Ovary (tissue), 7 donors: ENCODE measurements around a stretch of chr19.

- PRO-cap, 7 experiments: peak in 1 of 7 experiments; most common minus-strand start chr19:31835311 (in 1)
- RAMPAGE, long total RNA, 2 experiments: no peak in any of the 2 experiments
Measured at GRCh38 chr19:31835158-31835511, 485.9 kb upstream of the TSHZ3 start.

DNA sequence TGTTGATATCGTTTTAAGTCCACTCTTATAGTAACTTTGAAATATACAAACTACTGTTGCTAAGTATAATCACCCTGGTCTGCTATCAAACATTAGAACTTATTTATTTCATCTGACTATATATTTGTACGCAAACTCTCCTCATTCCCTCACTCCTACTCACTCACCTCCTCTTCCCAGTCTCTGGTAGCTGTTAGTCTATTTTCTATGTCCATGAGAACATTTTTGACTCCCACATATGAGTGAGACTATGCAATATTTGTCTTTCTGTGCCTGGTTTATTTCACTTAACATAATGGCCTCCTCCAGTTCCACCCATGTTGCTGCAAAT, 486.0 kb upstream of the ZNF507 start:
- PRO-cap, 7 experiments: no peak in any of the 7 experiments
- RAMPAGE, long total RNA, 2 experiments: no peak in any of the 2 experiments

DNA sequence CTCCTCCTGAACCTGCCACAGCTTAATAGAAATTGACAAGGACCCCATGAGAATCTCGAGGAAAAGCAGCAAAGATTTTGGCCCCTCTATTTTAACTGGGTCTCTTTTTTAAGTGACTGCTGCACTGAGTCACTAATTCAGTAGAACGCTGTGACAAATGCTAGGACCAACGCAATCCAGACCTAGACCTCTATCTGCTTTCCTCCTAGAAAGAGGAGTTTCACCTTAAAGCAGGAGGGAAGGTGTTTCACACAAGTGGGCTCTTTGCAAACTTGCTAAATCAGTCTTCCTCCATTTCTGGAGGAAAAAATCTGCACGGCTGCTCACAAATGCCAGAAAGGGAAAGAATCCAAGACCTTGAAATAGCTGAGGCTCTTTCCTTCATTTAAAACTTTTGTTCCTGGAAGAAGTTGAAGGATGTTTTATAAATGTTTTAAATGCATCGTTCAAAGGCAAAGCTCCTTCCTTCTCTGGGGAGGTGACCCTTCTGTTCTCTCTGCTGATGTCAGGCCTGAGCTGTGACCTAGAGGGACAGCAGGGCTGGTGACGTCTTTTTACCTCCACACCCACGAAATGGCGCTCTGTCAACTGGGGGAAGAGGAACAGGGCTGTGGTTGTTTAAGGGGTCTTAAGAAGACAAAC, 376.5 kb upstream of the ZNF507 start:
- PRO-cap, 7 experiments: peak in 5 of 7 experiments; most common plus-strand start position 584 of the sequence (in 3); most common minus-strand start position 299 of the sequence (in 2)
- RAMPAGE, long total RNA, 2 experiments: no peak in any of the 2 experiments

DNA sequence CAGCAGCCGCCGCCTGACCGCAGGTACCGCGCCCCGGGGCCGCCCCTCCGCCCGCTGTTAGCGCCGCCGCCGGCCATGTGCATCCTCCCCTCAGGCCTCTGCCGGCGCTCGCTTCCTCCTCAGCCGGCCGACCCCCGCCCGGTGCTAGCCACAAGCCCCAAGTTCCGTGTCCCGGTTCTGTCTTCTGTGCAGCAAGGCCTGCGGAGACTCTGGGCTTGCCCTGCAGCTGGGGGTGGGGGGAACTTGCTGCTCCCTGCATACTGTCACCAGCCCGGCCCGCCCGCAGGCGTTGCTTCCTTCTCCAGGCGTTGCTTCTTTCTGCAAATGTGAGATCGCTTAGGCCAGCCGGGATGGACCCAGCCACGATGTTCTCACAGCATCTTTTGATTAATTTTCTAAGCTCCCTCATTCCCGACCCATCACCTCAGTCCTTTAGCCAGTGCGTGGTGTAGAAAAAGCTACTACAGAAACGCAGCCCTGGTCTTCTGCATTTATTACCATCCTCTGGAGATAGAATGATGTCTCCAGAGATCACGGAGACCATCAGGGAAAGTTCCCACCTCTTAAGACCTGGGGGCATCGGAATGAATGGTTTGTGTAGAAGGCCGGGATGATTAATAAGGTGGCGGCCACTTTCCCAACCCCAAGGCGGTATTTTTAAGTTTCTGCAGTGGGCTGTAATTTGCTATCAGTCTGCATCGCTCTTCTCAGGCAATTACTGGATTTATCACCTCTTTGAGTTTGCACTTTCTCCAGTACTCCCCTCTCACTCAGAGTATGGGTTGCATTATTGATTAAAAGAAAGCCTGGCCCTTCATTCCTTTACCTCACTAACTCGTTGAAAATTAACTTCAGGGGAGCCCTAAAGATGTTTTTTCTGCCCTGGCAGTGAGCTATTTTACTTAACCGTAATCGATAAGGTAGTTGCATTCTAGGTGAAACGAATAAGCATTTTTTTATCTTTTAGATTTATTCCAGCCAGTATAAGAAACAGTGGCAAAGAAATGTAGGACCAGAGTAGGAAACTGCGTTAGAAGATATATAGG, 674 bp downstream of the ZNF507 start:
- PRO-cap, 7 experiments: peak in 1 of 7 experiments; most common plus-strand start position 119 of the sequence (in 1); most common minus-strand start position 114 of the sequence (in 1)
- RAMPAGE, long total RNA, 2 experiments: no peak in any of the 2 experiments

DNA sequence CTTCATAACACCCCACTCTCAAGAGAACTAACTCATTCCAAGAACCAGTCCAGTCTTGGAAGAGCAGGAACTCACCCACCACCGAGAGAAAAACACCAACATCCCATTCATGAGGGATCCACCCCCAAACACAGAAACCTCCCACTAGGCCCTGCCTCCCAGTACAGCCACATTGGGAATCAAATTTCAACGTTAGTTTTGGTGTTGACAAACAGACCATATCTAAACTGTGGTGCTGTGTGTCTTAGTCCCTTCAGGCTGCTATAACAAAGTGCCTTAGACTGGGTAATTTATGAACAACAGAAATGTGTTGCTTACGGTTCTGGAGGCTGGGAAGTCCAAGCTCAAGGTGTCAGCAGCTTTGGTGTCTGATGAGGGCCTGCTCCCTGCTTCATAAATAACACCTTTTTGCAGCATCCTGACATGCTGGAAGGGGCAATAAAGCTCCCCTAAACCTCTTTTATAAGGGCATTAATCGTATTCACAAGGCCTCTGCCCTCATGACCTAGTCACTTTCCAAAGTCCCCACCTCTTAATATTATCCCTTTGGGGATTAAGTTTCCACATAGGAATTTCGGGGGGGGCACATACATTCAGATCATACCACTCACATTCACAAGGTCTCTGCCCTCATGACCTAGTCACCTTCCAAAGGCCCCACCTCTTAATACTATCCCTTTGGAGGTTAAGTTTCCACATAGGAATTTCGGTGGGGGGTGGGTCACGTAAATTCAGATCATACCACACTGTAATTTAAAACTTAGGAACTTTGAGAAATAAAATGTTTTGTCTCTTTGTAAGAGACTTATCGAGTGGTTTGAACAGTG, 27.4 kb downstream of the ZNF507 start:
- PRO-cap, 7 experiments: no peak in any of the 7 experiments
- RAMPAGE, long total RNA, 2 experiments: no peak in any of the 2 experiments

DNA sequence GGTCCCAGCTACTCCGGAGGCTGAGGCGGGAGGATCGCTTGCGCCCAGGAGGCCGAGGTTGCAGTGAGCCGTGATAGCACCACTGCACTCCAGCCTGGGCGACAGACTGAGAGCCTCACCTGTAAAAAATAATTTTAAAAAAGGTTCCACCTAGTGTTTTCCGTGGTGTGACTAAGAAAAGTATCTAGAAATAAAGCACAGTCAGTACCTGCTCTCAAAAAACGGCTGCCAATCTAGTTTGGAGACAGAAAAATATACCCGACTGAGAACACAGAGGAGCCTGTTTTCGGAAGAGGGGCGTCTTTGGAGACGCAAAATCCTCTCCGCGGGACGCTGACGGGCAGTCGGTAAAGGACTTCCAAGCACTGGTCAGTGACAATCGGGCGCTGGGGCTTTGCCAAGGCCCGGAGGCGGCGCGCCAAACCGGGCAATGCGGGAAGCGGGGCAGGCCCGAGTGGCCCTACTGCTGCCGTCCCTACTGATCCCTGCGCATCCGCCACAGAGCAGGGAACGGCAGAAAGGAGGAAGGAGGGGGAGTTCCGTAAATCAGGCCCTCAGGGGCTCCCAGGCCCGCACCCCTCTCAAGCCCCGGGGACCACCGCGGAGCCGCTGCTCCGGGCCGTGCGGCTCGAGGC, 670 bp upstream of the DPY19L3 start:
- PRO-cap, 7 experiments: peak in 6 of 7 experiments; most common plus-strand start position 400 of the sequence (in 3); most common minus-strand start position 477 of the sequence (in 6)
- RAMPAGE, long total RNA, 2 experiments: no peak in any of the 2 experiments

DNA sequence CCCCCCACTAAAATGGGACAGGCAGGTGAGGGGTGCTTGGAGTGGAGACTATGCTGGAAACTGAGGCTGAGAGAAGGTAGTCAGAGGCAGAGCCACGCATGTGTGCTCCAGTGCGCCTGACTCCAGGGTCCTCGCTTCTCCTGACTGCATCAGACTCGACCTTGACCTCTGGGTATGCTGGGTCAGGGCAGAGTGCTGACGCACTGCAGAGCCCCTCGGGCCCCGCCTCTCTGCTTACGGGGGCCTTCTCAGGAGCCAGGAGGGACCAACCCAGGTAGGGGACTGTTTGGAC, 22.8 kb upstream of the SLC7A10 start:
- PRO-cap, 7 experiments: no peak in any of the 7 experiments
- RAMPAGE, long total RNA, 2 experiments: no peak in any of the 2 experiments

DNA sequence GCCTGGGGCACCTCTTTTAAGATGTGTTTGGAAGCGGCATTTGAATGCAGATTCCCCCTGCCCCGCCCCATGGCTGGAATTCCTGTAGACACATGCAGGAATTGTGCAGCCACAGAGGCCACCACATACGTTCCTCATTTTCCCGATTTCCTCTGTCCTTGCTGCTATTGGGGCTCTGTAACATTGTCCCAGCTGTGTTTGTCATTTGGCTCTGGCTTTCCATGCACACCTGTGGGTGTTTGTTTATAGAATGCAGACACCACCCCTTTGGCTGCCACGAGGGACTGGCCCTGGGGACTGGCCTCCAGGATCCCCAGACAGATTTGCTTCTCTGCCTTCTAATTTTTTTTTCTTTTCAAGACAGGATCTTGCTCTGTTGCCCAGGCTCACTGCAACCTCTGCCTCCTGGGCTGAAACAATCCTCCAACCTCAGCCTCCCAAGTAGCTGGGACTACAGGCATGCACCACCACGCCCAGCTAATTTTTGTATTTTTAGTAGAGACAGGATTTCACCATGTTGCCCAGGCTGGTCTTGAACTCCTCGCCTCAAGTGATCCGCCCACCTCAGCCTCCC, 16.2 kb downstream of the CEBPA start:
- PRO-cap, 7 experiments: no peak in any of the 7 experiments
- RAMPAGE, long total RNA, 2 experiments: no peak in any of the 2 experiments

GRCh38 chr19:33299961-33300673, 2.2 kb downstream of the CEBPA start:
- PRO-cap, 7 experiments: no peak in any of the 7 experiments
- RAMPAGE, long total RNA, 2 experiments: no peak in any of the 2 experiments

DNA sequence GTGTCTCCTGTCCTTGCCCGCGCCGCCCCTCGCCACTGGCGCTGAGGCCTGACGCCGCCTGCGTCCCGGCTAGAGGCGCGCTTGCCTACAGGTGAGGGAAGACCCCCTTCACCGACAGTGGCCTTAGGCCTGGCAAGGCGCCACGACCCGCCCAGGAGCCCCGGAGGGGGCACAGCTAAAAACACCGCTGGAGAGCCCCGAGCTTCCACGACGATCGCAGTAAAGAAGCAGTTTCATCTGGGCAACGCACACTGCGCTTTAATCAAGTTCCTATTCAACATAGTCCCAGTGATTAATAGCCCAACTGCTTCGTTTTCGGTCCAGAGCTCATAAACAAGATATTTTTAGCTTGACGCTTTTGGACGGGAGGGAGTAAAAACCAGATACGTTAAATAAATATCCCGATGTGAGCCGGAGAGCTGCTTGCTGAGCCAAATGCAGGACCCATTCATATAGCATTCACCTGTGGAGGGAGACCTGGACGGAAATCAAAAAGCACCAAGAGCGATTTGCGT, 1.5 kb upstream of the CEBPA start:
- PRO-cap, 7 experiments: peak in 3 of 7 experiments; most common minus-strand start position 239 of the sequence (in 2)
- RAMPAGE, long total RNA, 2 experiments: no peak in any of the 2 experiments

DNA sequence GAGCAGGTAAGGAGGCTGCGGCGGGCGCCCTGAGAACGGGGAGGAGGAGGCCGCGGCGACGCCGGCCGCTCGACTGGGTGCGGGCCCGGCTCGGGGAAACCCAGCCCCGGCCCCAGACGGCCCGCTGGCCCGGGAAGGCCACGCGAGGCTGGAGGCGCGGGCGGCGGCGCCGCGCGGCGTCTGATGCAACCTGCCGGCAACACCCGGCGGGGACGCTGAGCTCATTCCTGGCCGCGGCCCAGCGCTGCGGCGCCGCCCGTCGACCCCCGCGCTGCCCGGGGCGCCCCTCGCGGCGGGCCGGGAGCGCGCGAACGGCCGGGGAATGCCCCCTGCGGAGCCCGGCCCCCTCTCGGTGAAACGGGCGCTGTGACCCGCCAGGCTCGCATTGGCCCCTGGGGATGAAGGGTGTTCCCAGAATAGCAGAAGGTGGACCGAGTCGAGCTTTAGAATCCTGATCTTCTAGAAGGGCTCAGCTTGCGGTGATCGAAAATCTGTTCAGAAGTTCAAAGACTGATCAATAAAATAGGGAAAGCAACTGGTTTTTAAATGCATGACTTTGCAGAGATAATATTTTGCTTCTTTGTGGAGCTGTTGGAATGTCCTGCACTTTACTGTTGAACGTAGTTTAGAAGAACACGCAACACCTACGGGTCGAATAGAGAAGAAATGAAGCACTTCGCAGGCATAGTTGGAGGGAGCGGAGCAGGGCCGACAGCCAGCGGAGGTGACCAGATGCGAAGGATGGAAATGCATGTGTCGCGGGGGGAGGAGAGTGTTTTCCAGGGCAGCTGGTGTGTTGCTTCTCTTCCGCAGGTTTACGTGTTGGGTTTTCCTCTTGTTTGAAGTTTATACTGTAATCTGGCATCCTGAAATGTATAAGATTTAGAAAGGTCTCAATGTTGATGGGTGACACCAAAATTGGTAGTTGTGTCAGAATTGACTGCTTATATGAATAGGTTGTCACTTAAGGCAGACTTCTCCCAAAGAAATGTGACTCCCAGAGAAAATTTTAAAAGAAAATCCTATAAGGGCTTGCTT, 700 bp downstream of the CEBPG start:
- PRO-cap, 7 experiments: peak in 7 of 7 experiments; most common plus-strand start position 228 of the sequence (in 3); most common minus-strand start position 182 of the sequence (in 4)
- RAMPAGE, long total RNA, 2 experiments: no peak in any of the 2 experiments

DNA sequence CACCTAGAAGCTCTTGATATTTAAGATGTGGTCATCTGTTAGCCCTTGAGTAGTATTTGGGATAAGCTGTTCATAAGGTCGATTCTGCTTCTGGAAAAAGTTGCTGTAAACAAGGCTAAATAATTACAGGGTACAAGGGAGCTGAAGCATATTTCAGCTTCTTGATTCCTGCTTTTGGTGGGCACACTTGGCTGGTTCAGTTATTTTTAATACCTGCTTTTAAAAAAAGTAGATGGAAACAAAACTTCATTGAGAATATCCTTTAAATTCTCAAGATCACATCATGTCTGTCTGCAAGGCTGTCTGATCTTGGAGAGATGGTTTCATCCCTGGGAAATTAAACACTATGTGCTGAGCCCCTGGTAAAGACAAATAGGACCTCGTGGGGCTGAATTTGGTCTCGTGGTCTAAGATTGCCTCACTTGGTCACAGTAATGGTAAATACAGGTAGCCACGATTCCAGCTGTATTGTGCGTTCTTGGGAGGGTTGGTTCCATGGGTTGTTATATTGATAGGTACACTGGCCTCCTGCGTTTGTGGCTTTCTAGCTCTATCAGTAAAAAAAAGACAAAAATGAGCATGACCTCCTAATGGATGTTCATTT, 1.5 kb downstream of the CEBPG start:
- PRO-cap, 7 experiments: no peak in any of the 7 experiments
- RAMPAGE, long total RNA, 2 experiments: no peak in any of the 2 experiments

DNA sequence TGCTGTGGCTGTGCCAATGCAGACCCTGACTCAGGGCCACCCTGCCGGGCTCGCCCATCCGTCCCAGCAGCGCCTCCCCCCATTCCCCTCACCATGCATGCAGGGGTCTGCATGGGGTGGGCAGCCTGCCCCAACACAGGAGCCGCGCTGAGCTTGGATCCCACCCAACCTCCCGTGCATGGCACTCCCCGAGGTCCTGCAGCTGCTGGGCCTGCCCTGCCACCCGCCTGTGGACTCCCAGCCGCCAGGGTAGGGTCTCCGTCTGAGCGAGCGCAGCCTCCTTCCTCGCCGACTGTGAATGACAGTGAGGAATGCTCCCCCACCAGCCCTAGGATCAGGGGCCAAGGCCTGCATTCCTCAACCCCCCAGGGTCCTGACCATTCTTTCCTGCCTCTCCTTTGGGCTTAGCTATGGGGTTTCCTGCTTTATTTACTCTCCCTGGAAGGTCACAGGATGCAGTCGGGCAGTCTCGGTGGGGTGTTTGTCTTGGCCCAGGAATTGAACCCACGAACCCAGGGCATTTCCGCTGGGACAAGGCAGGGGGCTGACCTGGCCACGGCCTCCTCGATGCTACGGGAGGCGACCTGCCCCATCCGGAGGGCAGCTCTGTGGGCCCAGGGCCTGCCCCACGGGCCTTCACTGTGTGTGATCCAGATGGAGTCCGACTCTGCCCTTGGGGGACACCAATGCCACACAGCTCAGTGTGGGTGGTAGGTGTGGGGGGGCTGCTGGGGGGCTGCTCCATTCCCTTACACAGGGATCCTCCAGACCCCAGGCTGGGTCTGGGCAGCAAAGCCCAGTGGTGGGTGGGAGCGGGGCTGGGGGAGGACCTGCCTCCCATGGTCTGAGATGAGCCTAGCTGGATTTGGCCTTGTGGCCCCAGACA, 23.6 kb downstream of the CEBPG start:
- PRO-cap, 7 experiments: no peak in any of the 7 experiments
- RAMPAGE, long total RNA, 2 experiments: no peak in any of the 2 experiments

DNA sequence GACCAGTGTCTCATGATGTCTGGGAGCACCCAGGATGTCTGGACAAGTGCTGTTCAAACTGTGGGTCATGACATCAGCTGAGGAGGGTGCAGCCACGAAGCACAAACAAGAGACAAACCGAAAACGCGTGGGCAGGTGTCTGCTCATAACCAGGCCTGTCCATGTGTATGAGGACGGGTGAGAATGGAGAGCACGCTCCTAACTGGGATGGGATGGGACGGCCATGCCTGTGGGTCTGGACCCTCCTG, 32.6 kb downstream of the CEBPG start:
- PRO-cap, 7 experiments: no peak in any of the 7 experiments
- RAMPAGE, long total RNA, 2 experiments: no peak in any of the 2 experiments

- PRO-cap, 7 experiments: no peak in any of the 7 experiments
- RAMPAGE, long total RNA, 2 experiments: no peak in any of the 2 experiments
Measured at GRCh38 chr19:33422895-33423274, 49.4 kb downstream of the CEBPG start.

- PRO-cap, 7 experiments: peak in 7 of 7 experiments; most common plus-strand start chr19:33796683 (in 4); most common minus-strand start chr19:33796523 (in 6)
- RAMPAGE, long total RNA, 2 experiments: start-site peak on the plus strand in 1 of 2 experiments, at chr19:33796329-33796895 at its widest, 5 reads per replicate
Measured at GRCh38 chr19:33796212-33796773, 377 bp upstream of the KCTD15 start.

- PRO-cap, 7 experiments: peak in 7 of 7 experiments; most common minus-strand start chr19:34172365 (in 7)
- RAMPAGE, long total RNA, 2 experiments: no peak in any of the 2 experiments
Measured at GRCh38 chr19:34172301-34172433, 137 bp upstream of the LSM14A start.

GRCh38 chr19:34172694-34173640, 663 bp downstream of the LSM14A start:
- PRO-cap, 7 experiments: peak in 7 of 7 experiments; most common plus-strand start chr19:34172996 (in 2); most common minus-strand start chr19:34173437 (in 5)
- RAMPAGE, long total RNA, 2 experiments: no peak in any of the 2 experiments

DNA sequence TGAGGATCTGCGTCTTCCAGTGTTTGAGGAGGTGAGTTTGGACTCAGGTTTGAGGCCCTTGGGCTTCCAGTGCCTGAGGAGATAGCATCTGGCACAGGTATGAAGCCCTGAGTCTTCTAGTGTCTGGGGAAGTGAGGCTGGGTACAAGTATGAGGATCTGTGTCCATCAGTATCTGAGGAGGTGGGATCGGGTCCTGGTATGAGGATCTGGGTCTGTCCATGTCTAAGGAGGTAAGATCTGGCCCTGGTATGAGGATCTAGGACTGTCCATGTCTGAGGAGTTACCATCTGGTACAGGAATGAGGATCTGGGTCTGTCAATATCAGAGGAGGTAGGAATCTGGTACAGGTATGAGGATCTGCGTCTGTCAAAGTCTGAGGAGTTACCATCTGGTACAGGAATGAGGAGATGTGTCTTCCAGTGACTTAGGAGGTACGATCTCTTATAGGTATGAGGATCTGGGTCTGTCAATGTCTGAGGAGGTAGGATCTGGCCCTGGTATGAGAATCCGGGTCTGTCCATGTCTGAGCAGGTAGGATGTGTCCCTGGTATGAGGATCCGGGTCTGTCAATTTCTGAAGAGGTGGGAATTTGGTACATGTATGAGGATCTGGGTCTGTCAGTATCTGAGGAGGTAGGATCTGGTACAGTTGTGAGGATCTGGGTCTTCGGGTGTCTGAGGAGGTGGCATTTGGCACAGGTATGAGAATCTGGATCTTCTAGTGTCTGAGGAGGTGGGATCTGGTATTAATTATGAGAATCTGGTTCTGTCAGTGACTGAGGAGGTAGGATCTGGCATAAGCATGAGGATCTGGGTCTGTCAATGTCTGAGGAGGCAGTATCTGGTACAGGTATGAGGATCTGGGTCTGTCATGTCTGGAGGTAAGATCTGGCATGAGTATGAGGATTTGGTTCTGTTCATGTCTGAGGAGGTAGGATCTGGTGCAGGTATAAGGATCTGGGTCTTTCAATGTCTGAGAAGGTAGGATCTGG, 12.8 kb upstream of the PDCD2L start:
- PRO-cap, 7 experiments: no peak in any of the 7 experiments
- RAMPAGE, long total RNA, 2 experiments: no peak in any of the 2 experiments

- PRO-cap, 7 experiments: no peak in any of the 7 experiments
- RAMPAGE, long total RNA, 2 experiments: no peak in any of the 2 experiments
Measured at GRCh38 chr19:34431298-34431664, 3.1 kb downstream of the UBA2 start.